ENCODE measurements around the genes DONSON, SMIM34, RCAN1 and CLIC6.

DNA sequence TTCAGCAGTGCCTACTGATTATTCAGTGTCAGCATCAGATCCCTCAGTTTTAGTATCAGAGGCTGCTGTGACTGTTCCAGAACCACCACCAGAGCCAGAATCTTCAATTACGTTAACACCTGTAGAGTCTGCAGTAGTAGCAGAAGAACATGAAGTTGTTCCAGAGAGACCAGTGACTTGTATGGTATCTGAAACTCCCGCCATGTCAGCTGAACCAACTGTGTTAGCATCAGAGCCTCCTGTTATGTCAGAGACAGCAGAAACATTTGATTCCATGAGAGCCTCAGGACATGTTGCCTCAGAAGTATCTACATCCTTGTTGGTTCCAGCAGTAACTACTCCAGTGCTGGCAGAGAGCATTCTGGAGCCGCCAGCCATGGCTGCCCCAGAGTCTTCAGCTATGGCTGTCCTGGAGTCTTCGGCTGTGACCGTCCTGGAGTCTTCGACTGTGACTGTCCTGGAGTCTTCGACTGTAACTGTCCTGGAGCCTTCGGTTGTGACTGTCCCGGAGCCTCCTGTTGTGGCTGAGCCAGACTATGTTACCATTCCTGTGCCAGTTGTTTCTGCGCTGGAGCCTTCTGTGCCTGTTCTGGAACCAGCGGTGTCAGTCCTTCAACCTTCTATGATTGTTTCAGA is 10.2 kb downstream of the SON start:
- PRO-cap, 3 experiments, result no peak in any of the 3 experiments
- RAMPAGE, long total RNA, 2 experiments, result no peak in any of the 2 experiments
- RRBS, result no CpG with 5 or more reads among the region's 11 CpGs

DNA sequence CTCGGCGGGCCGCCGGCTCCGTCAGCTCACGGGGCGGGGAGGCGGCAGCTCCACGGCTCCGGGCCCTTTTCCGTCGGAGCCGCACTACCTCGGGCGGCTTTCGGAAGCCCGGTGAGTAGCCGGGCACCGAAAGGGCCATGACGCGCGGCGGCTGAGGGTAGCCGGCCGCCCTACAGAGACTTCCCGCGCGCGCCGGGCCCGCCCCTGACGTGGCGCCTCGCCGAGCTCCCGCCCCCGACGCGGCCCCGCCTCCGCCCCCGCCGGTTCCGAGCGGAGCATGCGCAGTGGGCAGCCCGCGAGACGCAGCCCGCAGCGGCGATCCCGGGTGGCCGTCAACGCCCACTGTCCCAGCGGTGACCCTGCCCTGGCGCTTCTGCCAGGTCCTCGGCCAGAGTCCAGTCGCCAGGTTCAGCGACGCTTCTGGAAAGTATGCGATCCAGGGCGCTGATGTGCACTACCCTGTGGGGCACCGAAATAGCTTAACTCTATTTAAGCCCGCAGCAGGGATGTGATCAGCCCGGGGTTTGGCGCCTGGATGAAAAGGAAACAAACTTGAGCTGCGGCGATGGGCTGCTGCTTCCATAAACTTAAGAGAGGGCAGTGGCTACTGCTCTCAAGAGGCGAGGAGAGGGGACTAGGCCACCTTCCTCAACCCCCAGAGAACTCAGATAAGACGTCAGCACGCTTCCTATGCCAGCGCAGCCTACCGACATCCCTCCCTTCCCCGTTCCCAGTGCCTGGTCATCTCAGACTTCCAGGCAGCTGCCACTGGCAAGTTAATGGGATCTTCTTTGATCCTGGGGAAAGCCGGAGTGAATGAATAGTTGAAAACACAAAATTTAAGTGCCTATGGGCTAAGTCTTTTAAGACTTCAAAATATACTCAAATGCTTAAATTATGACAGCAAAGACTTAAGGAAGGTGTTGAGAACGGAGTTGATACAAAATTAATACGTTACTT is at the start of gene DONSON:
Gene DONSON, minus strand, starts transcription at position 182 of the 960 bp plus-strand sequence.
- PRO-cap, 3 experiments, result peak in 3 of 3 experiments; most common plus-strand start position 312 of the sequence (in 3); most common minus-strand start position 185 of the sequence (in 3)
- RAMPAGE, long total RNA, 2 experiments, result start-site peak on the plus strand in 2 of 2 experiments, centred at positions 302 to 305 of the sequence, 28 to 36 reads per replicate
- RRBS, result 2% methylated on average over 48 of the region's 78 CpGs

GRCh38 chr21:33824490-33825035 is 91.0 kb downstream of the ATP5PO start:
- PRO-cap, 3 experiments, result no peak in any of the 3 experiments
- RAMPAGE, long total RNA, 2 experiments, result no peak in any of the 2 experiments
- RRBS, result no CpG with 5 or more reads among the region's 9 CpGs

- PRO-cap, 3 experiments, result no peak in any of the 3 experiments
- RAMPAGE, long total RNA, 2 experiments, result no peak in any of the 2 experiments
- RRBS, result no CpG with 5 or more reads among the region's 4 CpGs
Measured at GRCh38 chr21:33932225-33932695, 16.7 kb upstream of the ATP5PO start.

- PRO-cap, 3 experiments, result no peak in any of the 3 experiments
- RAMPAGE, long total RNA, 2 experiments, result no peak in any of the 2 experiments
- RRBS, result no CpG with 5 or more reads among the region's 14 CpGs
Measured at GRCh38 chr21:33947334-33948153, 31.9 kb upstream of the ATP5PO start.

DNA sequence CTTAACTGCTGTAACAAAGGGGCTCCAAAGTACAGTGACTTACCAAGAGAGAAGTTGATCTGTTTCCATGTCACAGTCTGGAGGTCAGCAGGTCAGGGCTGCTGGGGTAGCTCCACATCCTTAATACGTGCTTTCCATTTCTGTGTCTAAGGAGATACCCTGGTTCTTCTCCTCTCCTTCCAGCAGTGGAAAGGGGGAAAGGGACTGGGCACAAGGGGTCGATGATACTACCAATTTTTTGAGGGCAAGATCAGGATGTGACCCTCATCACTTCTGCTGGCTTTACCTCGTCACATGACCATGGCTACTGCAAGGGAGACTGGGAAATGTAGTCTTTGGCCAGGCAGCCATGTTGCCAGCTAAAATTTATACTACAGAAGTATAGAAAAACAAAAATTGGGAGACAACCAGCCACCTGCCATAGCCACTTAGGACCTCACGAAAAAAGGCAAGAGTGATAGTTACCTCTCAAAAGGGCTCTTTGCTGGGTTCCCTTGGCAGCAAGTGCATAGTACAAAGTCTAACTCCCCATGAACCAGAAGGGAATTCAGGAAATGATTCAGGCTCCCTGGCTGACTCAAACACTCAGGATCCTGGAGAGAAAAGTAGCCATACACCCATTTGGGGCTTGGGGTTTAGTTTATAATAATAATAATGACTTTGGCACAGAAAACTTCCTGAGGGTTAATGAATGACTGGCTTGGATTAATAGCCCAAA is 52.7 kb upstream of the ATP5PO start:
- PRO-cap, 3 experiments, result no peak in any of the 3 experiments
- RAMPAGE, long total RNA, 2 experiments, result no peak in any of the 2 experiments
- RRBS, result no CpG with 5 or more reads among the region's 4 CpGs

GRCh38 chr21:33975292-33975991 is 59.8 kb upstream of the ATP5PO start:
- PRO-cap, 3 experiments, result no peak in any of the 3 experiments
- RAMPAGE, long total RNA, 2 experiments, result no peak in any of the 2 experiments
- RRBS, result no CpG with 5 or more reads among the region's 5 CpGs

DNA sequence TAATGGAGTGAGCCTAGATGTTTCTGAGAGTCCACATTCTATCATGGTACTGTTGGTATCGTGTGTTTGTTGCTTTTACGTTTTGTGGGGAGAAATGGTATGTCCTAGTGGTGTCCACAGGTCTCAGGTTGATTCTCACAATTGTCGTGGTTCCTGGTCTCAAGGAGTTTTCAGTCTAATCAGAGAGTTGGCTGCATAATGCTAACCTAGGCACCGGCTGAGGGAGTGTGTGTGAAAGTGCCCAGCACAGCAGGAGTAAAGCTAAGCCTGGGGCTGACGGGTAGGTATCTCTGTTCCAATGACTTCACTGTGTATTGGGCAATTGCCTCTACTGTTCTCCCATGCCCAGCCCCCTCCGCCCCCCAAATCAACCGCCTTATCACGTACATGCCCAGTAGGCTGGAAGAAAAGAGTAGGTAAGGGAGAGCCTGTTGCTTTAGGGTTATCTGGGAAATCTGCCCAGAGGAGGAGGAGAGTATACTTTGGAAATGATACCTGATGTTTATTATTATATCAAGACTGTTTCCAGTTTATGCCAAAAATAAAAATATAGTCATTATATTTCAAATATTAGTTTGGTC is 54.7 kb downstream of the MRPS6 start:
- PRO-cap, 3 experiments, result no peak in any of the 3 experiments
- RAMPAGE, long total RNA, 2 experiments, result no peak in any of the 2 experiments
- RRBS, result no CpG with 5 or more reads among the region's 8 CpGs

- PRO-cap, 3 experiments, result no peak in any of the 3 experiments
- RAMPAGE, long total RNA, 2 experiments, result no peak in any of the 2 experiments
- RRBS, result no CpG with 5 or more reads among the region's 6 CpGs
Measured at GRCh38 chr21:34423689-34424271, at the start of gene SMIM34. Gene SMIM34, minus strand, starts transcription at chr21:34423951.

DNA sequence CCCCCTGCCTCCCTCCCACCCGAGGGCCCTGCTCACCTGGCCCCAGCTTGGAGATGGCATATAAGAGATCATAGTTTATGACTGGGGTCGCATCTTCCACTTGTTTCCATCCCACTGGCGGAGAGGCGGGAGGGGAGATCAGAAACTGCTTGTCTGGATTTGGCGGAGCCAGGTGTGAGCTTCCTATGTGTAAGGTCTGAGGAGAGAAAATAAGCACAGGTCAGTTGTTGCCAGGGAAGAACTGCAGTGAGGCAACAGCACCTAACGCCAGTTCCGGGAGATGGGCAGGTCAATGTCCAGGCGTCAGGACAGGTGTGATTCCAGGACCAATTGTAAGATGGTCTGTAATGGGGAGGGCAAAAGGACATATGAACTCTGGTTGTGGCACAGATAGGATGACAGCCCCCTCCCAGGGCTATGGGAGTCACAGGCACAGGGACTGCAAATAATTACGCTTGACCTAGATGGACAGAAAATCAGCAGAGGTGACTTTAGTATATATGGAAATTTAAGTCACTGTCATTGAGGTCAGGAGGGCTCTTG is 9.5 kb upstream of the KCNE1 start:
- PRO-cap, 3 experiments, result no peak in any of the 3 experiments
- RAMPAGE, long total RNA, 2 experiments, result start-site peak on the minus strand in 1 of 2 experiments, centred at position 125 of the sequence, 30 reads per replicate
- RRBS, result no CpG with 5 or more reads among the region's 9 CpGs

GRCh38 chr21:34614589-34615614 is at the start of gene RCAN1:
Gene RCAN1, minus strand, starts transcription at chr21:34615113.
- PRO-cap, 3 experiments, result peak in 3 of 3 experiments; most common plus-strand start chr21:34615415 (in 2); most common minus-strand start chr21:34614708 (in 2)
- RAMPAGE, long total RNA, 2 experiments, result start-site peak on the minus strand in 1 of 2 experiments, at chr21:34614607-34614647 at its widest, 8 reads per replicate
- RRBS, result 1% methylated on average over 52 of the region's 132 CpGs

DNA sequence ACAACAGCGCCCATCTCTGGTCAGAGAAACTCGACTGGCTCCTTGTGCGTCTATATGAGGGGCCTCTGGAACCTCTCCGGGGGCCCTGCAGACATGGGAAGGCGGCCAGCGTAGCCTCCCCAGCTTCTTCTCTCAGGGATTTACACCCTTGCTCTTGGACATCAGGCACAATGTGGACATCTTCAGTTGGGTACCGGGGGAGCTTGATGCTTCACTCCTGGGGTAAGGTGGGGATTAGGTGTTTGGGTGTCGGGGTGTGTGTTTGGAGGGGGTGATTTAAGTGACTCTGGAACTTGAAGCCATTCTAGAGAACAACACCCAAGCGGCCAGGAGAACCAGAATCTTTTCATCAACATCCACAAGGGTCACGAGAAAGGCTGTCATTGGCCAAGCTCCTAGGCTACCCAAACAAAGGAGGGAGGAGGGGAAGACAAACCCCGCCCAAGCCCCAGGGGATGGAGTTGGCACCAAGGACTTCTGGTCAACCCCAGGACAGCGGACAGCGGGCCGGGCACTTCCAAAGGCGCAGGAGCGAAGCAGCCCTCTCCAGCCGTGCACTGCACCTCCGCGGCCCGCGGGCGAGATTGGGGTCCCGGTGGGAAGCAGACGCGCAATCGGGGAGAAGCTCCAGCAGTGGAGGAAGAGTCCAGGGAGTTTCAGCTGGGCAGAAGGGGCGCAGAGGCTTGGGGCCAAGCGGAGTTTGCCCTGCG is at the start of gene CLIC6:
Gene CLIC6, plus strand, starts transcription at position 484 of the 710 bp plus-strand sequence.
- PRO-cap, 3 experiments, result no peak in any of the 3 experiments
- RAMPAGE, long total RNA, 2 experiments, result no peak in any of the 2 experiments
- RRBS, result 14% methylated on average over 15 of the region's 29 CpGs

GRCh38 chr21:34796286-34796778 is 127.5 kb downstream of the CLIC6 start:
- PRO-cap, 3 experiments, result no peak in any of the 3 experiments
- RAMPAGE, long total RNA, 2 experiments, result no peak in any of the 2 experiments
- RRBS, result no CpG with 5 or more reads among the region's 4 CpGs

DNA sequence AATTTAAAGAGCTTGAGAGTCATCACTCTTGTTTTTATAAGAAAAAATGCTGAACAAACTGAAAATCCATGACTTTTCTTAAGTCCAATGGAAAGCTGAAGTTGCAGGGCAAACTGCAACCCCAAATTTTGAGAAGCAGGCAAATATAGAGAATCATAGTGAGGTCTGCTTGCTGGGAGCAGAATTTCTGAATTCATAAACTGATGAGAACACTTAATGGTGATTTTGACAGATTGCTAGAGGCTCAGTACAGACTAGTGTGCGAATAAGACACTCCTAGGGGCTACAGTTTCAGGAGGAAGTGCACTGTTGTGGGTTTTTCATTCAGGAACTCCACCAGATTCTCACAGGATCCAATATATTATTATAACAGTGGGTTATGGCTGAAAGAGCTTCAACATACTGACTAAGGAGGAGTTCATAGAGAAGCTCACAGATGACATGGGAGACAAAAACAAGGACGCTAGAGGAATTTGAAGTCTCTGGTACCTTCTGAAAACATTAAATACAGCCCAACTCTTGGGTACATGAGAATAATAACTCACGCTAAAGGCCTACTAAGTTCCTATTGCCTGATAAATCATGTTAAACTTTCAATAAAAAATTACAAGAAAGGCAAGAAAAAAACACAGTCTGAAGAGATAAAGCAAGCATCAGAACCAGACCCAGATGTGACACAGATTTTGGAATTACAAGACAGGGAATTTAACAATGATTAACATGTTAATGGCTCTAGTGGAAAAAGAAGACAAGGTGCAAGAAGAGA is 135.3 kb downstream of the CLIC6 start:
- PRO-cap, 3 experiments, result no peak in any of the 3 experiments
- RAMPAGE, long total RNA, 2 experiments, result no peak in any of the 2 experiments
- RRBS, result no CpG with 5 or more reads among the region's 3 CpGs

GRCh38 chr21:34807330-34807913 is 138.6 kb downstream of the CLIC6 start:
- PRO-cap, 3 experiments, result no peak in any of the 3 experiments
- RAMPAGE, long total RNA, 2 experiments, result no peak in any of the 2 experiments
- RRBS, result no CpG with 5 or more reads among the region's 4 CpGs

DNA sequence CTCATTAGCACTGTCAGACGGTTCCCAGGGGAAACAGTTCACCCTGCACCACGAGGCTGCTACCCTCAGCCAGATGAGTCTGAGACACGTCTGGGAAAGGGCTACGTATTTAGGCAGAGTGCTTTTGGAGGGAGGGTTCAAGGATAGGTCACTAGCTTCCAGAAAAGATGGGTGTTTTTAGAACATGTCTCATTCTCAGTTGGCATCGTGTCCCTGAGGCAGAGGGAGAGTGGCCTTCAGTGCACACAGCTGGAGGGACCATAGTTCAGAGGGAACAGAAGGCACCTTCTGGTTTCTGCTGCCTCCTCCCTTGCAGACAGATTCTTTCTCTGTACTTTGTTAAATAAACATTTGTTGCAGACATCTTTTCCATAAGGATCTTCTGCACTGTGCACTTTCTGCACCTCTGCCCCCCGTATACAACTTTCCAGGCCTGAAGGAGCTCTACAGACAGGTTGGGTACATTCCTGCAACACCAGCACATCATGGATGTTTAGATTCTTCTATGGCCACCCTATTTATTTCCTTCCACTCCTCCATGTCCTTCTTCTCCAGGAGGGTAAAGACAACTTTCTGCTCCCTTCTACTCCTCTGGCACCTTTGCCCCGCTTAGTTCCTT is 140.0 kb downstream of the CLIC6 start:
- PRO-cap, 3 experiments, result peak in 1 of 3 experiments; most common plus-strand start position 263 of the sequence (in 1)
- RAMPAGE, long total RNA, 2 experiments, result no peak in any of the 2 experiments
- RRBS, result no CpG with 5 or more reads among the region's 7 CpGs

- PRO-cap, 3 experiments, result no peak in any of the 3 experiments
- RAMPAGE, long total RNA, 2 experiments, result no peak in any of the 2 experiments
- RRBS, result no CpG with 5 or more reads among the region's 12 CpGs
Measured at GRCh38 chr21:34813978-34814820, 145.4 kb downstream of the CLIC6 start.

GRCh38 chr21:34835357-34836086 is 166.7 kb downstream of the CLIC6 start:
- PRO-cap, 3 experiments, result no peak in any of the 3 experiments
- RAMPAGE, long total RNA, 2 experiments, result no peak in any of the 2 experiments
- RRBS, result no CpG with 5 or more reads among the region's 8 CpGs

DNA sequence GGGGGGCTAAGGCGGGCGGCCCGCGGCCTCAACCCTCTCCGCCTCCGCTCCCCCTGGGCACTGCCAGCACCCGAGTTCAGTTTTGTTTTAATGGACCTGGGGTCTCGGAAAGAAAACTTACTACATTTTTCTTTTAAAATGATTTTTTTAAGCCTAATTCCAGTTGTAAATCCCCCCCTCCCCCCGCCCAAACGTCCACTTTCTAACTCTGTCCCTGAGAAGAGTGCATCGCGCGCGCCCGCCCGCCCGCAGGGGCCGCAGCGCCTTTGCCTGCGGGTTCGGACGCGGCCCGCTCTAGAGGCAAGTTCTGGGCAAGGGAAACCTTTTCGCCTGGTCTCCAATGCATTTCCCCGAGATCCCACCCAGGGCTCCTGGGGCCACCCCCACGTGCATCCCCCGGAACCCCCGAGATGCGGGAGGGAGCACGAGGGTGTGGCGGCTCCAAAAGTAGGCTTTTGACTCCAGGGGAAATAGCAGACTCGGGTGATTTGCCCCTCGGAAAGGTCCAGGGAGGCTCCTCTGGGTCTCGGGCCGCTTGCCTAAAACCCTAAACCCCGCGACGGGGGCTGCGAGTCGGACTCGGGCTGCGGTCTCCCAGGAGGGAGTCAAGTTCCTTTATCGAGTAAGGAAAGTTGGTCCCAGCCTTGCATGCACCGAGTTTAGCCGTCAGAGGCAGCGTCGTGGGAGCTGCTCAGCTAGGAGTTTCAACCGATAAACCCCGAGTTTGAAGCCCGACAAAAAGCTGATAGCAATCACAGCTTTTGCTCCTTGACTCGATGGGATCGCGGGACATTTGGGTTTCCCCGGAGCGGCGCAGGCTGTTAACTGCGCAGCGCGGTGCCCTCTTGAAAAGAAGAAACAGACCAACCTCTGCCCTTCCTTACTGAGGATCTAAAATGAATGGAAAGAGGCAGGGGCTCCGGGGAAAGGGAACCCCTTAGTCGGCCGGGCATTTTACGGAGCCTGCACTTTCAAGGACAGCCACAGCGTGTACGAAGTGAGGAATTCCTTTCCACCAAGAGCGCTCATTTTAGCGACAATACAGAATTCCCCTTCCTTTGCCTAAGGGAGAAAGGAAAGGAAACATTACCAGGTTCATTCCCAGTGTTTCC is 158.2 kb downstream of the RUNX1 start:
- PRO-cap, 3 experiments, result no peak in any of the 3 experiments
- RAMPAGE, long total RNA, 2 experiments, result no peak in any of the 2 experiments
- RRBS, result 6% methylated on average over 7 of the region's 68 CpGs

GRCh38 chr21:34924744-34925334 is 124.3 kb downstream of the RUNX1 start:
- PRO-cap, 3 experiments, result no peak in any of the 3 experiments
- RAMPAGE, long total RNA, 2 experiments, result no peak in any of the 2 experiments
- RRBS, result no CpG with 5 or more reads among the region's 1 CpG